ENCODE measurements around the genes ZNF280B, ZNF280A and RGL4.

DNA sequence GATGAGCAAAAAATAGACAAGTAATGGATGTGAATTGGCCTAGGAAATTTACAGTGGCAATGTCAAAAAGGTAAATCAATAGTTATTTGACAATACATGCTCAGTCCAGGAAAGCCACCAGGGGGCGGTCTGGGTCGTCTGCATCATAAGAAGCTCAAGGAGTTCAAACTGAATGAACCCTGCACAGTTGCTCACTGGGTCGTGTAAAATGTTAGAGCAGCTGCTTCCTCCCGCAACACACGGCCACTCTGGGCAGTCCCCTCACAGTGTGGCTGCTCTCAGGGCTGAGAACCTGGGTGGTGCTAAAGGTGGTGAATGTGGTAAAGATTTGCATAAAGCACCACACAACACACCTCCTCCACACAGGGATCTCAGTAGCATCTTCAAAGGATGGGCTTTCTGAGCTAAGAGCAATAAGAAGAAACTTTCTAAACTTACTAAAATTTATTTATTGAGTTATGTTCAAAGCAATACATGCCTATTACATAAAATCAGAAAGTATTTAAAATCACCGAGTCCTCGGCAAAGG, 85.8 kb downstream of the ZNF280B start:
- RRBS: no CpG with 5 or more reads among the region's 7 CpGs

DNA sequence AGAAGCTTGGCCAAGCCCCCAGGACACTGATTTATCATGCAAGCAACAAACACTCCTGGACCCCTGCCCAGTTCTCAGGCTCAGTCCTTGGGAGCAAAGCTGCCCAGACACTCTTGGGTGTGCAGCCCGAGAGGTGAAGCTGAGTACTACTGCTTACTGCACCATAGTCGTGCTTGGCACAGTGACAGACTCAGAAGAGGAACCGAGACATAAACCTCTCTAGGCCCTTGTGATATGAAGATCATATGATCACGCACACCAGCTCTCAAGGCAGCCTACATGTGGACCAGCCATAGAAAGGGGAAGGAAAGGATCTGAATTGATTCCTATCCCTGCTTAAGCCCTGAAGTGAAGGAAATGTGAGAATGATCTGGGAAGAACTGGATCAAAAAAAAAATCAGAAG, 58.1 kb downstream of the ZNF280B start:
- RRBS: no CpG with 5 or more reads among the region's 4 CpGs

GRCh38 chr22:22508385-22509037, at the start of gene ZNF280B:
TSS of gene ZNF280B (minus strand) at chr22:22508742.
- RRBS: 5% methylated on average over 32 of the region's 65 CpGs

- RRBS: no CpG with 5 or more reads among the region's 14 CpGs
These were observed at the start of gene ZNF280A for GRCh38 chr22:22520022-22520760. TSS of gene ZNF280A (minus strand) at chr22:22520270.

GRCh38 chr22:22711133-22711850, 66.9 kb downstream of the GGTLC2 start:
- RRBS: no CpG with 5 or more reads among the region's 10 CpGs

- RRBS: no CpG with 5 or more reads among the region's 7 CpGs
These were observed 14.0 kb downstream of the IGLL5 start for GRCh38 chr22:22901493-22902072.

GRCh38 chr22:23141403-23141691, 443 bp downstream of the RSPH14 start:
- RRBS: no CpG with 5 or more reads among the region's 5 CpGs

DNA sequence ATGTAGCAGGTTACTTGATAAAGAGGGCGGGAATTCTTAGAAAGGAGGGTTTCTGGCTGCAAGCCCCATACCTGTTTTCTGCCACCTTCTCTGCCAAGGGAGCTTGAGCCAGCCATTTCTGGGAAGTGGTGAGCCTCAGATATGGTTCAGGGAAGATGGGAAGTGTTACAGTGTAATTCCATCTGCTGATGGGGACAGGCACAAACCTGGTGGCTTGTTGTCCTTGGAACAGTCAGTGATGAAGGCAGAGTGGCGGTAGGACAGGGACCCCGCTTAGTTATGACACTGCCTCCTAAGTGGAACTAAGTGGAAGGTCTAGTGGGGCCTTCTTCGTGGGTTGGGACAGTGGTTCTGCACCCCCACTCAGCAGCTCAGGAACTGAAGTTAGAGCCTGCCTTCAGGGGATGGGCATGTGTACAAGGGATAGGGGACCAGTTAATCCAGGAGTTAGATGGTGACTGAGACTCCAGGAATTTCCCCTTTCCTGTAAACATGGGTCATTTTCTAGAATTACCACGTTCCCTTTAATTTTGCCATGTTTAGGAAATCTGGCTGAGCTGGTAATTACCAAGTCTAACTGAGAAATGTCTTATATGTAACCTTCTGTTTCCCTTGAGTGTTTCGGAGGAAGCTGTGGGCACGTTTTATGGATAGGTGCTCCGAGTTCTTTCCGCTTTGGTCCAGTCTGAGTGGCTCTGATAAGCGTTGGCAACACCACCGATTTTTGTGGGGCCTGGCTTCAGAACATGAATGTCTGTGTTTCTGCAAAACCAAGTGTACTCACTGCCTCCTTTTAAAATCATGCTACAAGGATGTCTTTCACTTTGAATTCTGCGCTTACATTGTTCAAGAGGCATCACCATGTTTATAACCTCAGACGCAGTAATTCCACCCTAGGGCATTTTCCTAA, 35.4 kb downstream of the BCR start:
- RRBS: no CpG with 5 or more reads among the region's 13 CpGs

- RRBS: no CpG with 5 or more reads among the region's 13 CpGs
These were observed 37.3 kb downstream of the BCR start for GRCh38 chr22:23217560-23218102.

DNA sequence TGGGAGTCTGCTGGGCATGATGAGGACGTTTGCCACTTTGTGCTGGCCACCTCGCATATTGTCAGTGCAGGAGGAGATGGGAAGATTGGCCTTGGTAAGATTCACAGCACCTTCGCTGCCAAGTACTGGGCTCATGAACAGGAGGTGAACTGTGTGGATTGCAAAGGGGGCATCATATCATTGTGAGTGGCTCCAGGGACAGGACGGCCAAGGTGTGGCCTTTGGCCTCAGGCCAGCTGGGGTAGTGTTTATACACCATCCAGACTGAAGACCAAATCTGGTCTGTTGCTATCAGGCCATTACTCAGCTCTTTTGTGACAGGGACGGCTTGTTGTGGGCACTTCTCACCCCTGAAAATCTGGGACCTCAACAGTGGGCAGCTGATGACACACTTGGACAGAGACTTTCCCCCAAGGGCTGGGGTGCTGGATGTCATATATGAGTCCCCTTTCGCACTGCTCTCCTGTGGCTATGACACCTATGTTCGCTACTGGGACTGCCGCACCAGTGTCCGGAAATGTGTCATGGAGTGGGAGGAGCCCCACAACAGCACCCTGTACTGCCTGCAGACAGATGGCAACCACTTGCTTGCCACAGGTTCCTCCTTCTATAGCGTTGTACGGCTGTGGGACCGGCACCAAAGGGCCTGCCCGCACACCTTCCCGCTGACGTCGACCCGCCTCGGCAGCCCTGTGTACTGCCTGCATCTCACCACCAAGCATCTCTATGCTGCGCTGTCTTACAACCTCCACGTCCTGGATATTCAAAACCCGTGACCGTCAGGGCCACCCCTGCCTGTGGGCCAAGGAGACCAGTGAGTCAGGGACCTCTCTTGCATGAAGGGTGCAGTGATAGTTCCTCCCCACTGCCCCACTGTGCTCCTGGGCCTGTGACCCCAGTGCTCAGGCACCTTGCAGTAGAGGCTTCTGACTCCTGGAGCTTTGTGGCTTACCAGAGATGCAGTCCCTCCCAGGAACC, 83.6 kb downstream of the BCR start:
- RRBS: no CpG with 5 or more reads among the region's 22 CpGs

GRCh38 chr22:23264570-23265102, 84.3 kb downstream of the BCR start:
- RRBS: no CpG with 5 or more reads among the region's 10 CpGs

DNA sequence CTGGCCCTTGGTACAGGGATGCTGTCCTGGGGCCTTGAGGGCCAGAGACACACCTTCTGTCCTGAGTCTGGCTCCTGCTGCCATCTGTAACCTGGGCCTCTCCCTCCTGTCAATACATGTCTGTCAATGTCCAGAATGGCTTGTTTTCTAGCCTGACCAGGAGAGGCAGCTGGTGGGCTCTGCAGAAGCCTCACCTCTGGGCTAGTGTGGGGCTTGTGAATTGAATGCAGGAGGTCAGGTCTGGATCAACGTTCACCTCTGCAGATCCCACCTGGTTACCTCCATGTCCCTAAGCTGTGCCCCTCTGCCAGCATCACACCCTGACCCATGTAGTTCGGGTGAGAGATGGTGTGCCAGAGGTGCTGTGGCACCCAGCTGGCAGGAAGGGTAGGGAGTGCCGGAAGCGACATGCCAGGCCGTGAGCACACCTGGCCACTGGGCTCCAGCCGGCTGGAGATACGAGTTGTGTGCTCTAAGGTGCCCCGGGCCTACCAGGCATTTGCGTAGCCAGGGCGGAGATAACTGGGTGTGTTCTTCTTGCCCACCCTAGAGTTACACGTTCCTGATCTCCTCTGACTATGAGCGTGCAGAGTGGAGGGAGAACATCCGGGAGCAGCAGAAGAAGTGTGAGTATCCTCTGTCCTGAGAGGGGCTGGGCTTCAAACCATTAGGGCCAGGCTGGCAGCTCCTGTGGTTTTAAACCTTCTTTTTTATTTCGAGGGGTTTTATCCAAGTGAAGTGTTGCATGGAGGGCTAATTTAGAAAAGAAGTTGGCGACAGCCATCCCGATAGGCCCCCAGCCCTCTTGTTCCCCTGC, 107.4 kb downstream of the BCR start:
- RRBS: 95% methylated on average over 10 of the region's 16 CpGs

- RRBS: 18% methylated on average over 3 of the region's 14 CpGs
These were observed 59.4 kb downstream of the IGLL1 start for GRCh38 chr22:23520725-23521086.

DNA sequence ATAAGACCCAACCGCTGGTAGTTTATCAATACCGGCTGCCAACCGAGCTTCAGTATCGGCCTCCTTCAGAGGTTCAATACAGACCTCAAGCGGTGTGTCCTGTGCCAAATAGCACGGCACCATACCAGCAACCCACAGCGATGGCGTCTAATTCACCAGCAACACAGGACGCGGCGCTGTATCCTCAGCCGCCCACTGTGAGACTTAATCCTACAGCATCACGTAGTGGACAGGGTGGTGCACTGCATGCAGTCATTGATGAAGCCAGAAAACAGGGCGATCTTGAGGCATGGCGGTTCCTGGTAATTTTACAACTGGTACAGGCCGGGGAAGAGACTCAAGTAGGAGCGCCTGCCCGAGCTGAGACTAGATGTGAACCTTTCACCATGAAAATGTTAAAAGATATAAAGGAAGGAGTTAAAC, 40.5 kb downstream of the IGLL1 start:
- RRBS: 33% methylated on average over 2 of the region's 18 CpGs

DNA sequence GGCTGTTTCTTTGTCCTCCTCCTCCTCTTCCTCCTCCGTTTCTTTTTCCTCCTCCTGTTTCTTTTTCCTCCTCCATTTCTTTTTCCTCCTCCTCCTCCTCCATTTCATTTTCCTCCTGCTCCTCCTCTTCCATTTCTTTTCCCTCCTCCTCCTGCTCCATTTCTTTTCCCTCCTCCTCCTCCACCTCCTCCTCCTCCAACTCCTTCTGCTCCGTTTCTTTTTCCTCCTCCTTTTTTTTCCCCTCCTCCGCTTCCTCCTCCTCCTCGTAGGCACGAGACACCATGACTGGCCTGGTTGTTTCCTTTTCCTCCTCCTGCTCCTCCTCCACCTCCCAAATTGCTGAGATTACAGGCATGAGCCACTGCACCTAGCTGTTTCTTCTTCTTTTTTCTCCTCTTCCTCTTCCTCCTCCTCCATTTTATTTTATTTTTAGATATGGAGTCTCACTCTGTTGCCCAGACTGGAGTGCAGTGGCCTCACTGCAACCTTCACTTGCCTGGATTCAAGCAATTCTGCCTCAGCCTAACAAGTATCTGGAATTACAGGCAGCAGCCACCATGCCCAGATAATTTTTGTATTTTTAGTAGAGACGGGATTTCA, 25.7 kb upstream of the DRICH1 start:
- RRBS: no CpG with 5 or more reads among the region's 6 CpGs

DNA sequence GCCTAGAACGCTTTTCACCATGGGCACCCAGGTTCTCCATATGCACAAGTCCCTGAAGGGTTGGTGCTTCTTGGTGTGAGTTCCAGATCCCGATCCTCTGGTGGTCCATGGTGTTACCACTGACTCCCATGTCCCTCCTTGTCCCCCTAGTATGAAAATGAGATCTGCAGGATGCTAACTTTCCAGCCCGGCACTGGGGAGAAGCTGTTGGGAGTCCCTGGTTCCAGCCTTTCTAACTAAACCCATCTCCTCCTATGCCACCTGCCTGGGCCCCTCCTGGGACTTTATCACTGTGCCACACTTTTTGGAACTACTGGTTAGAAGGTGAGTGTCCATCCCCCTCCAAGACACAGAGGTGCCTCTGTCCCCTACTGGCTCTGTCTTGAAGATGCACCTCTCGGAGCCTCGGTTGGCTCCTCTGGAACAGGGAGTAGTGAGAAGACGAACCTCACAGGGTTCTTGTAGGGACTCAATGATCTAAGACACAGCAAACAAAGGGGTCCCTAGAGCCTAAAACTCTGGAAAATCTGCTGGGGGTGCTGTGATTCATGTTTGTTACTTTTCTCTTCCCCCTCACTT, at the start of gene RGL4:
Gene RGL4 (plus strand): TSS at position 390 of the 579 bp plus-strand sequence.
- RRBS: no CpG with 5 or more reads among the region's 6 CpGs

DNA sequence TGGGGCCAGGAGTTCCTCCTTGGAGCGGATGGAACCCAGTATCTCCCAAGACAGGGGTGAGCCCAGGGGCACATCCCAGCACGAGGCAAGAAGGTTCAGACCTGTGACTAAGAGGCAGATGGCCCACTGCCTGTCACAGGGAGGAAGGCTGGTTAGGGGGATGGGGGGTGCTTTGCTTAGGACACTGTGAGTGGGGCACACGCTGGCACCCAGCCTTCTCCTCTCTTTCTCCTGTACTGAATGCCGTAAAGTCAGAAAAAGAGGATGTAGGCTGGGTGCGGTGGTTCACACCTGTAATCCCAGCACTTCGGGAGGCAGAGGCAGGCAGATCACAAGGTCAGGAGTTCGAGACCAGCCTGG, 24.5 kb downstream of the RGL4 start:
- RRBS: no CpG with 5 or more reads among the region's 7 CpGs

DNA sequence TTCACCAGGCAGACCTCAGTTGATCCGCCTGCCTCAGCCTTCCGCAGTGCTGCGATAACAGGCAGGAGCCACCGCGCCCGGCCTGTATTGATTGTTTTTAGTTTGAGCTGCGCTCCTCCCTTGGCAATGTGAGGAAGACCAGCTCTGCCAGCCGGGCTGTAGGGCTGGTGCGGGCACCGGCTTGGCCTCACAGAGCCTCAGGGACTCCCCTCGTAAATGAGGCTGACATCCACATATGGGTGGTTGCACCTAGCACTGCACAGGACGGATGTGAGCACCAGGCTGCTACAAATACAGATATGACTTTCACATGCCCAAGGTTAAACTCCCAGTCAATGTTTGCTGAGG, 7.5 kb upstream of the SLC2A11 start:
- RRBS: 89% methylated on average over 2 of the region's 12 CpGs

- RRBS: no CpG with 5 or more reads among the region's 17 CpGs
These were observed 624 bp downstream of the SLC2A11 start for GRCh38 chr22:23858278-23858719.

- RRBS: no CpG with 5 or more reads among the region's 5 CpGs
These were observed 676 bp upstream of the MIF start for GRCh38 chr22:23893568-23893846.

Data from OVCAR3 (cell line).